SEM (cell line): ENCODE measurements around the genes DPYSL4 and LRRC27.

GRCh38 chr10:130108819-130109410 lies 1.7 kb downstream of the C10orf143 start:
- PRO-cap, result no peak

DNA sequence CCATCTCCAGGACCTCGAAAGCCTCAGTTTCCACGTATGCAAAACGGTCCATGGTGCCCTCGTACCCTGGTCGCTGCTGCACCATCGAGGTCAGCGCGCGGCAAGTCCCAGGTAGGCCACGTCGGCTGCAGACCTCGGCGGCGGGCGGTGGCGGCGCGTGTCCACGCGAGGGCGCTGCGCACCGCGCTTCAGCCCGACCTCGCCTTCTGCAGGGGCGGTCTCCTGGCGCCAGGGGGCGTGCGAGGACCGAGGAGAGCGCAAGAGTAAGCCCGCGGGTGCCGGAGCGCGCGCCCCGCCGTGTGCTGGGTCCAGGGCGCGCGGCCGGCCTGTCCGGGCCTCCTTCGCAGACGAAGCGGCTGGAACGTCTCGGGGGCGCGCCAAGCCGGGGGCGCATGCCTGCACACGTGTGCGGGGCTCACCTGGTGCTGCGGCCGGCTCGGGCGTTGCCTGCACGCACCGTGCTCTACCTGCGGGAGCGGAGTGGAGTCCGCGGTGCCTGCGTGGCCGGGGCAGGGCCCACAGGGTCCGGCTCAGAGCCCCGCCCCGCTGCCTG lies 54.0 kb downstream of the GLRX3 start:
- PRO-cap, result no peak

- PRO-cap, result no peak
Measured at GRCh38 chr10:130213271-130213690, 77.1 kb downstream of the GLRX3 start.

GRCh38 chr10:131269436-131269785 lies 42.1 kb downstream of the TCERG1L start:
- PRO-cap, result no peak

GRCh38 chr10:131476072-131476287 lies 164.5 kb upstream of the TCERG1L start:
- PRO-cap, result no peak

- PRO-cap, result no peak
Measured at GRCh38 chr10:131909795-131910422, 9.1 kb downstream of the PPP2R2D start.

DNA sequence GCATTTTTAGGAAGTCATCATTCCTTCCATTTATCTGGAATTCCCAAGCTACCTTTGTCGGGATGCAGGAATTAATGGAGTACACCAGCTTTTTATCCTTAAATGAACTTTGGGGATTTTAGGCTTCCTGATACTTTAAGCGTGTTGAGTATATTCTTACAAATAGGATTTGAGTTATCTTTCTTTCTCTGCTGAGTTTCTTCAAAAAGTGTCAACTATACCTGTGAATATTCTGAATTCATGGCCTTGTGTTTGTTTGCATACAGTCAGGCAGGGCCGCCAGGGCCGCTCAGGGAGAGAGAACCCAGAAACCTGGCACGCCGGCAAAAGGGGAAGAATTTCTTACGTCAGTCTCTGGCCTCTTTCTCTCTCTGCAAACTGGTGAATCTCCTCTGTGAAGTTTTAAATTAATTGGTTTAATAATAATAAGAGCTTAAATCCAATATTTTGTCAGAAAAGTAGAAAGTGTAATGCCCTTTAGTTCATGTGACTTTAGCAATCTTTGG lies 29.3 kb upstream of the BNIP3 start:
- PRO-cap, result no peak

- PRO-cap, result no peak
Measured at GRCh38 chr10:132078542-132079119, 12.9 kb downstream of the JAKMIP3 start.

DNA sequence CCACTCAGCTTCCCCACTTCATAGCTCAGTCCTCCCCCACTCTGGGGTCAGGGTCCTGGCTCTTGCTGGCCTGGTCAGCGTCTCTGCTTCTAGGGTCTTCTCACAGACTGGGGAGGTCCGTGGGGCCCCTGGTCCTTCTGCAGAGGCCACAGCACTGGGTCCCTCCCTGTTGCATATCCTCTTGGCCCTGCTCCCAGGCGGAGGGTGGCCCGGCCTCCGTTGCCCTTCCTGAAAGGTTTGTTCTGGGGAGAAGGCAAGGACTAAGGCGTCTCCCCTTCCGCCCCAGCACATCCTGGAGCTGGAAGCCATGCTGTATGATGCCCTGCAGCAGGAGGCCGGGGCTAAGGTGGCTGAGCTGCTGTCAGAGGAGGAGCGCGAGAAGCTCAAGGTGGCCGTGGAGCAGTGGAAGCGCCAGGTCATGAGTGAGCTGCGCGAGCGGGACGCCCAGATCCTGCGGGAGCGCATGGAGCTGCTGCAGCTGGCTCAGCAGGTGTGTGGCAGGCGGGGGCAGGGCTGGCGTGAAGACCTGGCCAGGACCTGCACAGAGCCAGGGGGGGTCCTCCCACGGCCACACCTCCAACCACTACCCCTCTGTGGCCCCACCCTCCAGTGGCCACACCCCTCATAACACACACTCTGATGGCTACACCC lies 23.7 kb upstream of the DPYSL4 start:
- PRO-cap, result no peak

GRCh38 chr10:132186543-132187112 lies at the start of gene DPYSL4:
TSS of gene DPYSL4 (plus strand) at chr10:132186948.
- PRO-cap, result no peak

- PRO-cap, result no peak
Measured at GRCh38 chr10:132223729-132223928, 36.9 kb downstream of the DPYSL4 start.

GRCh38 chr10:132331534-132332400 lies at the start of gene LRRC27:
TSS of gene LRRC27 (plus strand) at chr10:132332193.
- PRO-cap, result unidirectional peak, plus-strand start at chr10:132331588; bidirectional peak, plus-strand start at chr10:132332287, minus-strand start at chr10:132331809

- PRO-cap, result bidirectional peak, plus-strand start at chr10:132332559, minus-strand start at chr10:132332542
Measured at GRCh38 chr10:132332401-132333069, 542 bp downstream of the LRRC27 start.

GRCh38 chr10:132408248-132408780 lies 11.3 kb downstream of the PWWP2B start:
- PRO-cap, result unidirectional peak, minus-strand start at chr10:132408673

- PRO-cap, result bidirectional peak, plus-strand start at chr10:132421738, minus-strand start at chr10:132421604
Measured at GRCh38 chr10:132421479-132422199, 24.6 kb downstream of the PWWP2B start.

GRCh38 chr10:132458853-132459439 lies 61.9 kb downstream of the PWWP2B start:
- PRO-cap, result no peak

GRCh38 chr10:132461254-132462268 lies 64.6 kb downstream of the PWWP2B start:
- PRO-cap, result no peak

- PRO-cap, result no peak
Measured at GRCh38 chr10:132470333-132470933, 67.2 kb upstream of the INPP5A start.

DNA sequence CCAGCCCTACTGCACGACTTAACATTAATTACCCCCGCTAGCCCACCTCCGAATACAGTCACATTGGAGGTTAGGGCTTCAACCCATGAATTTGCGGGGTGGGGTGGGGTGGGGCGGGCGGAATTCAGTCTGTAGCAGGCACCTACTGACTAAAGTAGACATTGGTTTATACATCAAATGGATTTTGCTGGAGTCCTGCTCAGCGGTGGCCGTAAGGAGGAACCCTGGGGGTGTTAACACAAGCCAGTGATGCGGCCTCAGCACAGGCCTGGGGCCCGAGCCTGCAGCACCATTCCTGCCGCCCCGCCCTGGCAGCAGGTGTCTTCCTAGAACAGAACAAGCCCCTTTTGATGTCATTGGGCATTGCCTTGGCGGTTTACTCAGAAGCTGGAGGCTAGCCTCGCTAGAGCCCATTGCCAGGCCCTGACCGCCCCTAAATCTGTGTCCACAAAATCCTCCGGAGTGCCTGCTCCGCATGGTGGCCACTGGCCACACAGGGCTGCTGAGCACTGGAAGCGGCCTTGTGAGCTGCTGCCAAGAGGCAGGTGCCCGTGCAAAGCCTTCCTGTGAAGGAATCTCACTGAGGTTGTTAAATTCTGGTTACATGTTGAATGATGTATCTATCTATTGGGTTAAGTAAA lies 1.4 kb upstream of the INPP5A start:
- PRO-cap, result no peak

DNA sequence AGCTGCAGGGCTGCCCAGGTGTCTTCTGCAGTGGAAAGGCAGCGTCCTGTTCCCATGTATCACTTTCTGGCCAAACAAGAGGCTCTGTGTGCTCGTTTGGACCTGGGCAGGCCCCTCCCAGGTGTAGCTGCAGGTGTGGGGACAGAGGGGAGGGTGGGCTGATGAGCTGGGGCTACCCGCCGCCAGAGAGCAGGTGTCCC lies 75.7 kb upstream of the NKX6-2 start:
- PRO-cap, result no peak